Bronchial epithelial cell (primary cell): Measurements from ENCODE around the genes C21orf140 and KCNE1.

DNA sequence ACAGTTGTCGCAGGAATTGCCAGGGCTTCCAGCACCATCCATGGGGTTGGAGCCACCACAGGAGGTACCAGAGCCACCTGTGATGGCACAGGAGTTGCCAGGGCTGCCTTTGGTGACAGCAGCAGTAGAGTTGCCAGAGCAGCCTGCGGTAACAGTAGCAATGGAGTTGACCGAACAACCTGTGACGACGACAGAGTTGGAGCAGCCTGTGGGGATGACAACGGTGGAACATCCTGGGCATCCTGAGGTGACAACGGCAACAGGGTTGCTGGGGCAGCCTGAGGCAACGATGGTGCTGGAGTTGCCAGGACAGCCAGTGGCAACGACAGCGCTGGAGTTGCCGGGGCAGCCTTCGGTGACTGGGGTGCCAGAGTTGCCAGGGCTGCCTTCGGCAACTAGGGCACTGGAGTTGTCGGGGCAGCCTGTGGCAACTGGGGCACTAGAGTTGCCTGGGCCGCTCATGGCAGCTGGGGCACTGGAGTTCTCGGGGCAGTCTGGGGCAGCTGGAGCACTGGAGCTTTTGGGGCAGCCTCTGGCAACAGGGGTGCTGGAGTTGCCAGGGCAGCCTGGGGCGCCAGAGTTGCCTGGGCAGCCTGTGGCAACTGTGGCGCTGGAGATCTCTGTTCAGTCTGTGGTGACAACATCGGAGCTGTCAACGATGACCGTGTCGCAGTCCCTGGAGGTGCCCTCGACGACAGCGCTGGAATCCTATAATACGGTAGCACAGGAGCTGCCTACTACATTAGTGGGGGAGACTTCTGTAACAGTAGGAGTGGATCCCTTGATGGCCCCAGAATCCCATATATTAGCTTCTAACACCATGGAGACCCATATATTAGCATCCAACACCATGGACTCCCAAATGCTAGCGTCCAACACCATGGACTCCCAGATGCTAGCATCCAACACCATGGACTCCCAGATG is 8.0 kb downstream of the SON start:
- RRBS, 2 experiments = no CpG with 5 or more reads among the region's 27 CpGs

DNA sequence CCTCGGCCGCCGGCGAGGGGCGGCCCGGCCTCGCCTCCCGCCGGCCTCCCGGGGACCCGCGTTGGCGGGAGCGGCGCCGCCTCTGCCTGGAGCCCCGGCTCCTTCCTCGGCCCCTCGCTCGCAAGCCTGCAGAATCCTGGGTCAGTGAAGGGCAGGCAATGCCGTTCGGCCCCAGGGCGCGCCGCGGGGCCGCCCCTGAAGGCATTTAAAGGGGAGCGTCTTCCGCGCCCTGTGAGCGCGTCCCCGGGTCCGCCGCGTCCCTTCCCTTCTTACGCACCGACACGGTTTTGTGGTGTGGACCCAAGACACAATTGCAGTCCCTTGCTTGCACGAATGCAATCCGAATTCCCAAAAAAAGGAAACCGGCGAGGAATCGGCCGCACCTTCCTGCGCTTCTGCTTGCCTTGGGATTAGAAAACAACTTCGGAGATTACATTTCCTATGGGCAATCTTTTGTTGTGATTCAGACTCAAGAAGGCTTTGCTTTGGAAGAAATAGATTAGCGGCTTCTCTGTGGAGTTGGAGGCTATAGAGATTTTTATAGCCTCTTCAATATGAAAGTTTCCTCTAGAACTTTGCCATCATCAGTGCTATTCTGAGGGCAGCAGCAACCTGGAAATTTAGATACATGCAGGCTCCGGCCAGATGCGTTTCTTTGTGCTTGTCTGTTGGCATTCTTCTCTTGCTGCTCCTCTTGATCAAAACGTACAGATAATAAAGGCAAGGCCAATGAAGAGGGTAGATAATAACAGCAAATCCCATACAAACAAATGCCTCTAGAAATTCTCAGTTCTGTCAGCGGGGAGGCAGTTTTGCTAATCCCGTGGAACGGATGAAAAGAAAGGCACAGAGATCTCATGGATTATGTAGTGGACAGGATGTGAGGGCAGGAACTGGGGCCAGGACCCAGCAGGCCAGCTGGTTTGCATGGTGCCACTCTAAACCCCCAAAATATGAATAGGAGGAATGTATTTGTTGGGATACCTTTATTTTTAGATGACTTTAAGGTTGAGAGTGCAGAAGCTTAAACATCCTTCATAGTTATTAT is 1.1 kb downstream of the ITSN1 start:
- RRBS, 2 experiments = 1 to 3% methylated on average over 8 of the region's 54 CpGs

DNA sequence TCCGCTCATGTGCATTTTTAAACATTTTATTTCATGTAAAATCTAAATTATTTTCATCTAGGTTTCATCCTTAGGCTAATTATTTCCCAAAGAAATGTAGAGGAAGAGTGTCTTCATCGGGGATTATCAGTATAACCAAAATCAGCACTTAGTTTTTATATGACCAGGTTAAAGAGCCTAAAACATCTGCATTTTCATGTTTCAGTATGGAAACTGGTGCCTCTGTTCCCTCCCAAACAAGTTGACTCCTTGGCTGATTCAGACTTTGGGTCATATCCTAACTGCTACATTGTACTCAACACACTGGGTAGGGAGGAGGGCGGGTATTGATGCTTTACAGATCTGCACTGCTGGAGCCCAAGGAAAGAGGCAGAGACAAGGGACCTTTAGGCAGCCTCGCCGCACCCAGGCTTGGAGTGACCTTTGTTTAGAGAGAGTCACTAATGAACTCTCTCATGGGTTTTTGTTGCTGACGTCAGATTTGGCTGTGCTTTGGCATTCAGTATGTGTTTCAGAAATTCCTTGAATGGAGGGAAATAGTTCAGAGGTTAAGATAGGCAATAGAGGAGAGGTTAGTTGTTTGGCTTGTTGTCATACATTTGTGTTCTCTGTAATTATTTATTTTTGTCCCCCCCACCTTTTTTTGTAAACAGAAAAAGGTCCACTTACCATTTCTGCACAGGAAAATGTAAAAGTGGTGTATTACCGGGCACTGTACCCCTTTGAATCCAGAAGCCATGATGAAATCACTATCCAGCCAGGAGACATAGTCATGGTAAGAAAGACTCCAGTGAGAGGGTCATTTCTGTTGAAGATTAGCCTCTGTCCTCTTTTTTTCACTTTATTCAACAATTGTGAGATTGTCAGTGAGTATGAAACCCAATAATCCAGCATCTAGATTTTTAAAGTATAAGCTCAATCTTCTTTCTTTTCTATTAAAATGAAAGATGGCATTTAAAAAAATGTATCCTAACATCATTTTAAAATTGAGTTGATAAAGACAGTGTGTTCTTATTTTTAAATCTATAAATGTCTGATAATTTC is 116.1 kb downstream of the ATP5PO start:
- RRBS, 2 experiments = no CpG with 5 or more reads among the region's 7 CpGs

DNA sequence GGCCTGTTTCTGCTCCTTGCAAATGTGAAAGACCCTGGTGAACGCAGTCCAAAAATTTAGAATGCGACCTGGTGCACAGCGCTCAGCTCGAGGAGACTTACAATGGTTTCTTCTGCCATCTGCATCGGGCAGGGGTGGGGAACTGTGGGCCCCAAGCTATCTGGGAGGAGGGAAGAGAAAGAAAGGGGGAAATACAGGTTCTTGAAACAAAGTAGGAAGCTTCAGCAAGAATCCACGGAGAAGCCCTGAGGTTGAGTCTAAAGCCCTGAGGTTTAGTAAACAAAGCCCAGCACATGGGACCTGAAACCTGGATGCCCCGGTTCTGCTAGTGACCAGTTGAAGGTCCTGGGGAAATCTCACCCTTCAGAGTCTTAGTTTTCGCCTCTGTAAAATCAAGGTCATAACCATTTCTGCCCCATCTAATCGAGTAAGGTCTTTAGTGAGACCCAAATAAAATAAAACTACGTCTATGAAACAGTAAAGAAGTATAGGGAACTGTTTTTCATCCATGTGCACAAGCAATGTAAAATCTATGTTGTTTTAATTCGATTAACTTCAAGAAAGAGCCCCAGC is 129.7 kb downstream of the MRPS6 start:
- RRBS, 2 experiments = no CpG with 5 or more reads among the region's 11 CpGs

DNA sequence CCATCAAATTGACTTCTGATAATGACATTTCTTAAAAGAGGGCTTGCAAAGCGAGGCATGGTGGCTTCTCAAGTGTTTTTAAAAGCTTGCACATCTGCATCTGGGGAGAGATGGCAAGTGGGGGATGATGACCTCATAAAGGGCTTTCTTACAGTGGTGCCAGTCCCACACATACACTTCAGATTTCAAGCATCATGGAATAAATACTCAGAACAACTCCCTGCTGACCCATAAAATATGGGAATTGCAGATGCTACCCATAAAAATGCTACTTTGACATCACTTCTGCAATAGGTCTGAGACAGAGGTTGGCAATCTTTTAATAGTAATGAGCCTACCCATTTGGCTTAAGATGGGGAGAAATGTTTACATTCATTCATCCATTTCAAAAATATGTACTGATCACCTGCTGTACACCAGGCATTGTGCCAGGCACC is at the start of gene C21orf140:
TSS of gene C21orf140 (minus strand) at position 59 of the 437 bp plus-strand sequence.
- RRBS, 2 experiments = no CpG with 5 or more reads among the region's 1 CpG

DNA sequence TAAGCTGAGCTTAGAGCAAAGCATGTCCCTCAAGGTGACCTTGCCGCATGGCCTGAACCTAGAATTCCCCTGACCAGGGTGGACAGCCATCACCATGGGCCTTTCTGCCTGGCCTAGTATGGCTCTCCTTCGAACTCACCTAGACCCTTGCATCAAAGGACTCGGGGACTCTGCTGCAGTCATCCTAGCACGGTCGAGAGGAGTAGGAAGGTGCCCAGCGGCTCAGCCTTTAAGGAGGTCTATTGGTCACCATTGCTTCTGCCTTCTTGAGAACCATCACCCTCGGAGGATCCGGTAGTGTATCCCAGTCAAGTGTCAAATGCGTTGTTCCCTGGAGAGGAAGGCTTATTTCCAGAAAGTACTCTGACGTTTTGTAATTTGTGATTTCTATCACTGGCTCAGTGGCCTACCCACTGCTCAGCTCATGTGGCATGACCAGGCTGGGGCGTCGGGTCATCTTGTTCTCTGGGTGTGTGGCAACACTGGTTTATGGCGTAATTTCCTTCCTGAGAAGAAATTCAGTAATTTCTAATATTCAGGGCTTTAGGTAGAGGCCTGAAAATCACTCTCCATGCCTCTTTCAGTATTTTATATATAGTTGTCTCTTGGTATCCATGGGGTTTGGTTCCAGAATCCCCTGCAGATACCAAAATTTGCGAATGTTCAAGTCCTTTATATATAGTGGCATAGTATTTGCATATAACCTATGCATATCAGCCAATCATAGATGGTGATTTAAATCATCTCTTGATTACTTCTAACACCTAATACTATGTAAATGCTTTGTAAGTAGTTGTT is at the start of gene KCNE1:
TSS of gene KCNE1 (minus strand) at position 323 of the 798 bp plus-strand sequence.
- RRBS, 2 experiments = no CpG with 5 or more reads among the region's 14 CpGs

DNA sequence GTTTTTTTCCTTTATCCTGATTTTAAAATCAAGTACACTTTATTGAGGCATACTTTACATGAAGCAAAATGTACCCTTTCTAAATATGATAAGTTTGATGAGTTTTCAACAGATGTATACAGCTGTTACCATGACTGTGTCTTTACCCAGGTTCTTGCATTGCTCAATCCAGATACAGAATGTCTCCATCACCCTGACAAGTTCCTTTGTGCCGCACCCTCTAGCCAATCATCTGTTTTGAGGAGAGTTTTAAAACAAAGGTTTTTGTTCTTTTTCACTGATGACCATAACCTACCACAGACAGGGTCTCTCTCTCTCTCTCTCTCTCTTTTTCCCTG is 1.1 kb upstream of the KCNE1 start:
- RRBS, 2 experiments = no CpG with 5 or more reads among the region's 1 CpG

GRCh38 chr21:34583809-34584438 is 31.0 kb downstream of the RCAN1 start:
- RRBS, 2 experiments = no CpG with 5 or more reads among the region's 2 CpGs

DNA sequence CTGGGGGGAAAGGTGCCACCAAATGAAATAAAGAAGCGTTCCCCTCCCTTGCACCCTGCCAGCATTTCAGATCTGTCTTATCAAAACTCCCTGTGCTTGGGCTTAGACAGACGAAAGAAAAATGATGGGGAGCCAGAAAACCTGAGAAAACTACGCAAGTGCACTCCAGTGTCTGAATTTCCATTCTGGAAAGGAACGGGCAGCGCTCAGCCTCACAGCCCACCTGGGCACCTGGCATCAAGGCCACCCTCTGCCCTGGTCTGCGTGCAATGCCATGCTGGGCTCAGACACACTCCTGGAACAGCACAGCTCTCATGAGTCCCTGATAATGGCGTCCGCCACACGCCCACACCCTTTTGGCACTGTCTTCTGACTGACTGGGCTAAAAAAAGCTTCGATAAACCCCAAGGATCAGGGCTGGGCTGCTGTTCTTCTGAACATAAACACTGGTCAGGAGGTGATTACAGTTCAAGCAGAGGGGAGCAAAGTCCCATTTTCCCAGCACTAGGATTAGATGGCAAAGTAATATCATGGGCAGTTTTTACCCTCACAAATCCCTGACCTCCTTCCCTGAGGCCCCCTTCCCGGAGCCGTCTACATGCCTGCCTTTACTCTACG is 22.8 kb downstream of the RCAN1 start:
- RRBS, 2 experiments = no CpG with 5 or more reads among the region's 13 CpGs

GRCh38 chr21:34791792-34792072 is 122.9 kb downstream of the CLIC6 start:
- RRBS, 2 experiments = 87% methylated on average over 15 to 16 of the region's 32 CpGs

DNA sequence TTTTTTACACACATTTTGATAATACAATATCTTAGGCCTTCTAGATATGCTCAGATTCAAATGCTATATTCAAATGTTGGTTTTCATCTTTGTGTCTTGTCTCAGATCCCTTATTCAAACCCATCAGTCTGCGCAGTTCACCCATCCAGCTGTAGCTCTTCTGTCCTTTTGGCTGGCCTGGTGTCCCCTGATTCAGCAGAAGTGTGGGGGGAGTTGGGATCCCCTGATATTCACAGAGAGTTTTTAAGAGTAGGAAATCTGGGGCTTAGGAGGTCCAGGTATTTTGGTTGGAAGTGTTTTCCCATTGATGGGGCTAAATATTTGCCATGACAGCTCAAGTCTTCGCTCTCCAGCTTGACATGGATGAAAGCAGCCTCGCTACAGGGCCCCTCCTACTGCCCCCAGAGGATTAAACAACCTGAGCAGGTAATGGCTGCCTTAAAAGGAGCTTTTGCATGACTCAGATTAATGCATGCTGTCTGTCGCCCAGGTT is 127.5 kb downstream of the CLIC6 start:
- RRBS, 2 experiments = no CpG with 5 or more reads among the region's 4 CpGs

GRCh38 chr21:34824757-34825279 is 156.0 kb downstream of the CLIC6 start:
- RRBS, 2 experiments = no CpG with 5 or more reads among the region's 3 CpGs

- RRBS, 2 experiments = no CpG with 5 or more reads among the region's 4 CpGs
These were observed 158.1 kb downstream of the CLIC6 start for GRCh38 chr21:34826796-34827420.

DNA sequence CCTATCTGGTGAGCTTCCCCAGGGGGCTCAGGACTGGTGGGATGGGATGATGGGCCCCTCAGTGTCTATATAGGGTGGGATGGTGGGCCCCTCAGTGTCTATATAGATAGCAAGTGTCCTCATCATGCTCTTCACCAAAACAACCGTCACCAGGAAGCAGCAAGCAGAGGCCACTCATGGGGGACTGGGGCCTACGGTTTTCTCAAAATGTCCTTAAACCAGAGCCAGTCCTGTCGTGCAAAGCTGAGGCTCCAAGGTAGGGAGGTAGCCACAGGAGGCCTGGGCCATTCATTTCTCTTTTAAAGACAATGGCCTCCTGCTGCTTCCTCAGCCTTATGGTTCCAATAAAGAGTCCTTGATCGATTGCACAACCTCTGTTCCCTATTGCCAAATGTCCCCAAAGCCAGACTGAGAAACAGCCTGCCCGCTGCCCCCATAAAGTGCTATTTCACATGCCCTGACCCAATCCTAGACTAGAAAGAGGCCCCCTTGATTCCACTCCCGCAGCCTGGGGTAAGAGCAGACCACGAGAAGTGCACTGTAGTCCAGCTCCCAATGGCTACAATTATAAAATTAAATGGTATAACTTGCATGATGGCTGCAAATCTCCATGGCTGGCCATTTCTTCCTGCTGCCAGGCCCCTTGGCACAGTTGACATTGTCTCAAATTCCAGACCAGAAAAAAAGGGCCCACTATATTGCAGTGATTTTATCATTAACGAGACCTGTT is 166.7 kb downstream of the CLIC6 start:
- RRBS, 2 experiments = no CpG with 5 or more reads among the region's 8 CpGs

GRCh38 chr21:34863757-34864620 is 185.1 kb downstream of the RUNX1 start:
- RRBS, 2 experiments = no CpG with 5 or more reads among the region's 18 CpGs

GRCh38 chr21:34876008-34877026 is 172.8 kb downstream of the RUNX1 start:
- RRBS, 2 experiments = no CpG with 5 or more reads among the region's 15 CpGs

GRCh38 chr21:35052936-35053238 is 3.8 kb upstream of the RUNX1 start:
- RRBS, 2 experiments = no CpG with 5 or more reads among the region's 3 CpGs

DNA sequence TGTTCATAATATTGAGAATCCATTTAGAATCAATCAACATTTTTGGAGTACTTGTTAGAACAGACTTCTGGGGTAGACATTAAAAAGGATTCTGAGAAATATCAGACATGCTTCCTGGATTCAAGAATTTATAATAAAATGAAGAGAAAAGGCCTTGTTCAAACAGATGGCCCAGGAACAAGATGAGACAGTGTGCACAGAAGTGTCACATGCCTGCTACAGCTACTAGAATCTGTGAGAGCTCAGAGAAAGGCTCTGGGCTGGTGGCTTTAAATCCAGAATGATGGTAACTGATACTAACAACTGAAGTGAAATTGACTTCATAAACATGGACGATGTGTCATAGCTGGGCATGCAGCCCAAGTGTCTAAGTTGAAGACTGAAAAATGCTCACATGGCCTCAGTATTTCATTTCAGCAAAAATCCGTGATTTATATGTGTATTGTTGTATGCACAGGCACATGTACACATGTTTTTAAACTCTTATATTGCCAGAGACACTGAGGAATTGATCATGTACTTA is 208.2 kb upstream of the RUNX1 start:
- RRBS, 2 experiments = no CpG with 5 or more reads among the region's 2 CpGs

DNA sequence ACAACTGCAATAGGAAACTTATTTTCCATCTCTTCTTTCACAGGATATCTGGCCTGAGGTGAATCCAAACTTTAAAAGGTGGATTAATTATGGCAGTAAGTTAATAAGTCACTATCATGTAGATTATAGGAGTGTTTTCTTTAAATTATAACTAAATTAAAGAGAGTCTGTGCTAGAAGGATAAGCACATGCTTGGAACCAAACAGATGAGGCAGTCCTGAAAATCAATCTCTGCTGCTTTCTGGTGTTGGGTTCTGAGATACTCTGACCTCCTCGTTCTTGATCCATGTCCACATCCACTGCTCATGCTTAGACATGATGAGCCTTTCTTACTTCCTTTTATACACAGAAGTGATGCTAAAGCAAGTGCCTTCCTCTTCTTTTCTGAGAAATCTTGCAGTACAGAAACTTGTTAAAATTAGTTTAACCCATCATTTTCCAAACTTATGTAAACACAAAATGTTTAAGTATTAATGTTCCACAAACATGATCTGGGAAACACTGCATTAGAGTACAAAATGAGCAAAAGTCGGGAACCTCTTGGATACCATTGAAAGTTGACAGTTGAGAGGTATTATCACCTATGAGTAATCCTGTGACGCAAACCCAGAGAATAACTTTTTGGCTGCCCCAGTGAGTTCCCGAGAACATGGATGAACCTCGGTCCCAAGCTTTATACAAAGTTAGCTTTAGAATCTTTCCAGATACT is 429.1 kb upstream of the RUNX1 start:
- RRBS, 2 experiments = no CpG with 5 or more reads among the region's 5 CpGs

DNA sequence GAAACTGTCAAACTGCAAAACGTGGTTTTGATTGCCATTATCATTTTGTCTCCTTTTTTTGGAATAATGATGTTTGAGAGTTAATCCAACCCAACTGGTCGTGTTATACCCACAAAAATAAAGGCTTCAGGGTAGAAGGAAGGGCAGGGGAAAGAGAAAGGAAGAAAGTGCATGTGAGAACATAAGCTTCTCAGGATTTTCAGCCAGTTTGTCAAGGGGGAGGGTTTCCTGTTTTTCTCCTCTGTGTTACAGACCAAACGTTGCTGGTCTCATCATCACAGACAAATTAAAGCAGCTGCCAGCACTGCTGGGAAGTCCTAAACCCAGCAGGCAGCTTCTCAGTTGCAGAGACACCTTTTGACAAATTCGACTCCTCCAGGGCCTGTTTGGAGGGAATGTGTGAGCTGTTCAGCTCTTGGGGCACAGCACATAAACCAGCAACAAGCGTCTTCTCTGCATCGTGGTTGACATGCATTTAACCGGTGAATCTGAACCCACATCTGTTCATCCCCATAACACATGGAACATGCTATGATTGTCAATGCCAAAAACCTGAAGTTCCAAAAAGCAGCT is 454.5 kb upstream of the RUNX1 start:
- RRBS, 2 experiments = no CpG with 5 or more reads among the region's 7 CpGs